Fibroblast of villous mesenchyme (primary cell): Measurements from ENCODE around the genes BLOC1S3, RTN2 and QPCTL.

DNA sequence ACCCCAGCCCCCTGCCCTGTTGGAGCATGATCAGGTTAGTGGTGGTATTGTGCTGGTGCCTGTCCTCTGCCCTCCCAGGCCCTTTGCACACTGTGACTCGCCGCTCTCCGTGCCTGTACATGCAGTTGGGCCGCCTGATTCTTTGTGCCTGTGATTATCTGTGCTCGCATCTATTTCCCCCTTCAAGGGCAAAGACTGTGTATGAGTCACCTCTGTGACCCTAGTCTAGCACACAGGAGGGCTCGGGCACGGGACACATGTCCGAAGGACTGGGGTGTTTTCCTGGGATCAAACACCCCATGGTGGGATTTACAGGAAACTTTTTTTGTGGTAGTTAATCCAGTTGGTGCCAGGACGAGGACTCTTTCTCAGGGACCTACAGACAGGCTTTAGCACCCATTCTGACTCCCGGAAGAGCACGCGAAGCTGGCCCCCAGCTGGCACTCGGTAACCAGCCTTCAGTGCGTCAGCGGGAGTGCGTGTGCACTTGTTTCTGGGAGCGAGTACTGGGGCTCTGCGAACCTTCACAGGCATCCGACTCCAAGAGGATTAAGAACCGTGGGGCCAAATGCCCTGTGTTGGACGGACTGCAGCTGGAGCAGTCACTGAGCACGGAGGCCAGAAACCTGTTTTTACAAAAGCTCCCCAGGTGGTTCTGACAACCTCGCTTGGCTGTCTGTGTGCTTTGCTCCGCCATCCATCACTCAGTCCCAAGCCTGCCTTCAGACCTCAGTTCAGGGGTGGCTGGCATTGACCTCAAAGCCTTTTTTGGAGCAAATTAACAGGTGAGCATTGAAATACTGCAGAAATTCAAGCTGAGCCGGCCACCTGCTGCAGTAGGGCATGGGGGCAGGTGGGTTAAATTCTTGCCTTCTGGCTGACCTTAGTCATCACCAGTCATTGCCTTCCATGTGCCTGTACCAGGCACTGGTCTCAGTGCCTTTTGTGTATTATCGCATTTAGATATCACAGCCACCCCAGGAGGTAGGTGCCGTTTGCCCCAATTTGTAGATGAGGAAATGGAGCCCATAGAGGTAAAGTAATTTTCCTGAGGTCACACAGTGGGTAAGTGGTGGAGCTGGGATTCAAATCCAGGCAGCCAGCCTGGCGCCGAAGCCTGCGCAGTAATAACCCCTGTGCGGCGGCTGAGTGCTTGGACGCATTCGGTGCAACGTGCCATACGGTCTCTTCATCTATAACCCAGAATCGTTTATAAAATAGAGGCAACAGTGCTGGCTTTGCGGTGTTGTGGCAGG is 6.9 kb downstream of the PPP1R37 start:
- CAGE, long polyA plus RNA = no peak

GRCh38 chr19:45103043-45103436 is 10.1 kb downstream of the PPP1R37 start:
- CAGE, long polyA plus RNA = no peak

GRCh38 chr19:45178700-45179156 is at the start of gene BLOC1S3:
Gene BLOC1S3, plus strand, starts transcription at chr19:45178784.
- CAGE, long polyA plus RNA = no peak

DNA sequence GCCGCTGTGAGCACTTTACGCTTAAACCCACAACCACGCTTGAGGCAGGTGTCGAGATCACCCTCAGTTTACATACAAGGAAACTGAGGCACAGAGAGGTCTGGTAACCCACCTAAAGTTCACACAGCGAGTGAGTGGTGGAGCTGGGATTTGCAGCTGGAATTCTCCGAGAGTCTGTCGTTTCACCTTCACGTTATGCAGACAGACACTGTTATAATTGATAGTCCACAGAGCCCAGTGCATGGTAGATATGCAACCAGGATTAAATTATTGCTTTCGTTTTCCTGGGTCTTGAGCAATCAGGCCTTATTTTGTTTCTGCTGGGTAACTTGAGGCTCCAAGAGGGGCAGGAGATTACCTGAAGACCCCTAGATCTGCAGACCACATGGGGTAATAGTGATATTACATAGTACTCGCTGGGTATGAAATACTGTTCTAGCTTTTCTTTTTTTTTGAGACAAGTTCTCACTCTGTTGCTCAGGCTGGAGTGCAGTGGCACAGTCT is 19.1 kb downstream of the MARK4 start:
- CAGE, long polyA plus RNA = no peak

DNA sequence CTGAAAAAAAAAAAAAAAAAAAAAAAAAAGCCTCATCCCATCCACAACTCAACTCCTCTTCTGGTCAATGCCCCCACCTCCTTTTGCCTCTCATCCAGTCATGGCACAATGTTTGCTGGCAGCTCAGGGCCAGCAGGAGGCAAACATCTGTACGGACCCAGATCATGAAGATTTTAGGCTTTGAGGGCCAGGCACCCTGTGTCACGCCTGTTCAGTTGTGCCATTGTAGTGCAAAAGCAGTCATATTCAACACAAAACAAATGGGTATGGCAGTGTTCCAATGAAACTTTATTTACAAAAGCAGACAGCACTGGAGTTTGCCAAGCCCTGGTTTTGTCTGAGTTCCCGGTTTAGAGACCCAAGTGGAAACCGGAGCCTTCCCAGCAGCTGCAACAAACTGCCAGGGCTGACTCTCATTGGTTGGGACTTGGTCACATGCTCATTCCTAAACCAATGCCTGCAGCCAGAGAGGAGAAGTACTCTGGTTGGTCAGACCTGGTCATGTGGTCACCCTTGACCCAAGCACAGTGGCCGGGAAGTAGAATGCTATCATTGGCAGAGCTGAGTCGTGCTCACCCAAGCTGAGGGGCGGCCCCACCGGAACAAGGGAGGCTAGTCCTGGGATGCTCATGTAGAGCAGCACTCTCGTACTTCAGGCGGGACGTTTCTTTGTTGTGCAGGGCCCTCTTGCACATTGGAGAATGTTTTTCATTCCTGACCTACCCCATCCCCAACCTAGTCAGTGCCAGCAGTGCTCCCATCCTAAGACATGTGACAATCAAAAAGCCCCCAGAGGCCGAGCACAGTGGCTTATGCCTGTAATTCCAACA is 22.1 kb downstream of the CKM start:
- CAGE, long polyA plus RNA = no peak

DNA sequence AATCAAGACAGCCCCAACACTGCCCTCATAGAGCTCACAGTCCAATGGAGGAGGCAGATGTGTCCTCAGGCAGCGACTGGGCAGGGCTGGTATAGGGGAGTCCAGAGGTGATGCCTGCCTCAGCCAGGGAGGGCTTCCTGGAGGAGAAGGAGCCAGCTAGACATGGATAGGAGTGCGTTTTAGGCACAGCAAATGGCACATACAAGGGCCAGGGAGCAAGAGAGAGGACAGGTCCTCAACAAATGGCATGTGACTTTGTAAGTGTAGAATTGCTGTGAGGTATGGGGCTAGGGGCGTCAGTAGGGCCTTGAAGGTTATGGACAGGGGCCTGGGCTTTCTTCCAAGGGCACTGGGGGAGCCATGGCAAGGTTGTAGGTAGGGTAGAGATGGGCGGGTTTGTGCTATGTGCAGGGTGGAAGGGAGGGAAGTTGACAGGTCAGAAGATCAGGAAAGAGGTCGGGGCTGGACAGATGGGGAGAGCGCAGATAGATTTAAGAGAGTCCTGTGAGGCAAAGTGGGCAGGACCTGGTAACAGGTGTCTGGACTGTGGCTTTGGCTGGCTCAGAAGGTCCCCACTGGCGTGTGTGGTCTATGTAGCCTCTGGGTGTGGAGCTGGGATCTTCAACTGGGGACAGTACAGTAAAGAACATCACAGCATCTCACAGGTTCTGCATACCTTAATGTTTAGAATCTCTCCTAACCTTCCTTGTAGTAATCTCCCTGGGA is 17.9 kb downstream of the CKM start:
- CAGE, long polyA plus RNA = no peak

GRCh38 chr19:45321566-45322143 is 1.0 kb downstream of the CKM start:
- CAGE, long polyA plus RNA = no peak

GRCh38 chr19:45423155-45423616 is 531 bp downstream of the ERCC1 start:
- CAGE, long polyA plus RNA = start-site peak on the minus strand at chr19:45423511-45423536, 31 and 133 reads in 2 replicates

DNA sequence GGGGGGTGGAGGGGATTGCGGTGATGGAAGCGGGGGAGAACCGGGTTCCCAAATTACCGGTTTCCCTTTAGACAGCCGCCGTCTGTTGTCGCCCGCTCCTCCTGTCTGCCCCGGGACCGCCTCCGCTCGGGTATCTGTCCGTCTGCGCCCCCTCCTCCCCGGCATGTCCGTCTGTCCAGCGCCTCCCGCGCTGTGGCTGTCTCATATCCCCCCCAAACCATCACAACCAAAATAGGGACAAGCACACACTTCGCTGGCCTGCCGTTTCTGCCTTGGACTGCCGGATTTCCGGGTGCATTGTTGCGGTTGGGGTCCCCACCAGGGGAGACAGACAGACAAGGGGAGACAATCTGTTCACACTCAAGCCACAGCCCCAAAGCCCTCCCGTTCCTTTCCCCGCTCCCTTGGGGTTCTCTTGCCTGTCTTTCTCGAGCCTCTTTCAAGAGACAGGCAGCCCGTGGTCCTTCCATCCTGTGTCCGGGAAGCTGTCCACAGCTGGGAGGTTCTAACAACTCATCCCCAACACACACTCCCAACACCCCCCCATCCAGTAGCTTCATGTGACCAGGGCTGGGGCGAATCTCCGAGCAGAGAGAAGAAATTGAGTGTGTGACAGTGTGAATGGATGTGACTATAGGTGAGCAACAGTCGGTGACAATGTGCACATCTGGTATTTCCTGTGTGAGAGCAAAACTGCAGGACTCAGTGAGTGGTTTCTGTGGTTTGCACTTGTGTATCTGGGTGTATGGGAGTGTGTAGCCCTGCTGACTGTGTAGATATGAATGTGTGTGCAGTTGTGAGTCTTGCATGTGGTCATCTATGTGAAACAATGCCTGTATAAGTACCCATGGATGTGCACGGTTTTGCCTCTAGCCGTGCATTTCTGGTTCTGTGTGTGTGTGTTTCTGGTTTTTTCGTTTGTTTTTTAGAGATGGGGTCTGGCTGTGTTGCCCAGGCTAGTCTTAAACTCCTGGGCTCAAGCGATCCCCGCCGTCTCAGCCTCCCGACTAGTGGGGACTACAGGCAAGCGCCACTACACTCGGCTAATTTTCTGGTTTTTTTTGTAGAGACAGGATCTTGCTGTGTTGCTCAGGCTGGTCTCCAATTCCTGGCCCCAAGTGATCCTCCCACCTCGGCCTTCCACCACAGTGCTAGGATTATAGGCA is 16.4 kb upstream of the FOSB start:
- CAGE, long polyA plus RNA = no peak

- CAGE, long polyA plus RNA = no peak
These were observed 1.5 kb downstream of the FOSB start for GRCh38 chr19:45469370-45469576.

DNA sequence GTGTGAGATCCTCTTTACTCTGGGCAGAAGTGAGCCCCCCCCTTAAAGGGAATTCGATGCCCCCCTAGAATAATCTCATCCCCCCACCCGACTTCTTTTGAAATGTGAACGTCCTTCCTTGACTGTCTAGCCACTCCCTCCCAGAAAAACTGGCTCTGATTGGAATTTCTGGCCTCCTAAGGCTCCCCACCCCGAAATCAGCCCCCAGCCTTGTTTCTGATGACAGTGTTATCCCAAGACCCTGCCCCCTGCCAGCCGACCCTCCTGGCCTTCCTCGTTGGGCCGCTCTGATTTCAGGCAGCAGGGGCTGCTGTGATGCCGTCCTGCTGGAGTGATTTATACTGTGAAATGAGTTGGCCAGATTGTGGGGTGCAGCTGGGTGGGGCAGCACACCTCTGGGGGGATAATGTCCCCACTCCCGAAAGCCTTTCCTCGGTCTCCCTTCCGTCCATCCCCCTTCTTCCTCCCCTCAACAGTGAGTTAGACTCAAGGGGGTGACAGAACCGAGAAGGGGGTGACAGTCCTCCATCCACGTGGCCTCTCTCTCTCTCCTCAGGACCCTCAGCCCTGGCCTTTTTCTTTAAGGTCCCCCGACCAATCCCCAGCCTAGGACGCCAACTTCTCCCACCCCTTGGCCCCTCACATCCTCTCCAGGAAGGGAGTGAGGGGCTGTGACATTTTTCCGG is 5.9 kb downstream of the FOSB start:
- CAGE, long polyA plus RNA = no peak

DNA sequence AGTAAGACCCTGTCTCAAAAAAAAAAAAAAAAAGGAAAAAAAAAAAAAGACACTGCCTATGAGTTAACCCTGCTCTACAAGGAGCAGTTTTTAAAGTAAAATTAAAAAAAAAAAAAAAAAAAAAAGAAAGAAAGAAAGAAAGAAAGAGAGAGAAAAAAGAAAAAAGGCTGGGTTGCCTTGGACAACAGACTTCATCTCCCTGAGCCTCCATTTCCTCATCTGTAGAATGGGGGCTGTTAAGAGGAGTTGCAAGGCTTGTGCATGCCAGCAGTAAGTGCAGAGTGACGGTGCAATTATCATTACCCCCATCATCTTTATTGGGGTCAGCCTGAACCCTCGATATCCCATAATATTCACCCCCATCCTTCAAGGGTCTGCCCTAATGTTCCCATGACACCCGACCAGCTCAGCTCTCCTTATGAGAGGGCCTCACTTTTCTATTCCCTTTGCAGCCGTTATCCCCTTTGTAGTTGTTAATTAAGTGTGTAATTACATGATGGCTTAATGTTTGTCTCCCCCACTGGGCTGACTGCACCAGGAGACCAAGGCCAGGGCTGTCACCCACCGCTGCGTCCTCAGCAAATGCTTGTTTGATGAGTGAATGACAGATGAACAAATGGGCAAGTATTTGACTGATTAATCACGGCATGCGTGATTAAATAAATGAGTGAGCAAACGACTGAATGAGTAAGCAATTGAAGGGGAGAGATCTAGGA is 10.0 kb downstream of the FOSB start:
- CAGE, long polyA plus RNA = no peak

DNA sequence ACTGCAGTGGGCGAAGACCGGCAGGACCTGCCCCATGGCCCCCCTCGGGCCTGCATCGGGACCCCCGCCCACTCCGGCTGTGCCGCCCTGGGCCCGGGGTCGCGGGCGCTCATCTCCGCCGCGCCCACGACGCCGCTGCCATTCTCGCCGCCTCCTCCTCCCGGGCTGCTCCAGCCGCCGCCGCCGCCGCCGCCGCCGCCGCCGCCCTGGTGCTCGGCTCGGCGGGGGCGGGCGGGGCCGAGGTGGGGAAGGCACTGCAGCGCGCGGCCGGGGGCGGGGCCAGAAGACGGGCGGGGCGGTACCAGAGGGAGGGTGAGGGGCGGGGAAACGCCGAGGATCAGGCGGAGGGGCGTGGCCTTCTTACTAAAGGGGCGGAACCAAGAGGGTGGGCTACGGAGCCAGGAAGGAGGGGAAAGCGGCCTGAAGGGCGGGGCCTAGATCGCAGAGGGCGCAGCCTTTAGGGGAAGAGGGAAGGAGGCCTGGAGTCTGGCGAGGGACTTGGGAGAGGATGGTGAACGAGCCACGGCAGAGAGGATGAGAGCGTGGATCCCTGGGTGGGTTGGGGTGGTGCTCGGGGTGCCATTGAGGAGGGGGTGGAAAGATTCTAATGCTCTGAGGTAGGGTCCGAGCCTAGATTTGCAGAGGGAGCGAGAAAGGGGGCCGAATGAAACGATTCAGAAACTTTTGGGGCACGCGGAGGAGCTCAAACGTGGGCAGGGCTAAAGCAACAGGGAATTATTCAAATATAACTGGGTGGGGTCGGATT is at the start of gene RTN2:
RTN2 (minus strand) TSS at position 258 of the 766 bp plus-strand sequence.
- CAGE, long polyA plus RNA = no peak

- CAGE, long polyA plus RNA = no peak
These were observed 20.7 kb downstream of the VASP start for GRCh38 chr19:45527701-45528679.

DNA sequence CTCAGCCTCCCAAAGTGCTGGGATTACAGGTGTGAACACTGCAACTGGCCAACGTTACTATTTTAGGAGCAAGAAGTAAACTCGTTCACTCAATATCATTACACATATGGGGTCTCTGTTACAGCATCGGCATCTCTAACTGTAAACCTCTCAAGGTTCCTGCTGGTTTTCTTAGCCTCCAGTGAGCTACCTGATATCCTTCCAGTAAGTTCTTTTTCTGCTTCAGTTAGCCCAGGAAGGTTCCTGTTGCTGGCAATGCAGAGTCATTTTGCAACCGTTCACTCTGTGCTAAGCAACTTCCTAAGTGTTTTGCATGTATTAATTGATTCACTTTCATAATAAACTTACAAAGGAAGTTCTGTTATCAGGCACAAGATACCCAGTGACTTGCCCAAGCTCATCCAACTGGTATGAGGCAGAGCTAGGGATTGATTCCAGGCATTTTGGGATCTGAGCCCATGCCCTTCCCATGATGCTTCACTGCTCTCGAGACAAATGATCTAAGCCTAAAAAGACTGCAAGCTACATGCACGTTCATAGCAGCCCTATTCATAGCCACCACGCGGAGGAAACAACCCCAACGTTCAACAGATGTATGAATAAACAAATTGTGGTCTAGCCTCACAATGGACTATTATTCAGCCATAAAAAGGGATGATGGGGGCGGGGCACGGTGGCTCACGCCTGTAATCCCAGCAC is 36.6 kb downstream of the VASP start:
- CAGE, long polyA plus RNA = no peak

DNA sequence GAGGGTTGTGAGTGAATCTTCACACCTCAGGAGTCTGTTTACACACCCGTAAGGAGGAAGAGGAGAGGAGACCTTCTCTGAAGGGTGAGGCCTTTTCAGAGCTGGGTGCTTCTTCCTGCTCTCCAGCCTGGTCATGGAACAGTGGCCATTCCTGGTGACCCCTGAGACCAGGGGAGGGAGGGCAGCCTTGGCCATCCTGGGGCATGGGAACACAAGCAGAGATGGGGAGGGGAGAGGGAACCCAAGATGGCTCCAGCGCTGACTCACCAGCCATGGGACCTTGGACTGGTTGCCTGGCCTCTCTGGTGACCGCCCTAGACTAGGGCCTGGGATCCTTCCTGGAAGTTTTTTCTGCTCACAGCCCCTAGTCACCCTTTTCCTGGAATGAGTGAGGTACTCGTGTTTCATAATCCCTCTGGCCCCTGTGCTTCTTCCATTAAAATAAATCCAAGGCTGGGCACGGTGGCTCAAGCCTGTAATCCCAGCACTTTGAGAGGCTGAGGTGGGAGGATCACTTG is 3.2 kb upstream of the OPA3 start:
- CAGE, long polyA plus RNA = no peak

DNA sequence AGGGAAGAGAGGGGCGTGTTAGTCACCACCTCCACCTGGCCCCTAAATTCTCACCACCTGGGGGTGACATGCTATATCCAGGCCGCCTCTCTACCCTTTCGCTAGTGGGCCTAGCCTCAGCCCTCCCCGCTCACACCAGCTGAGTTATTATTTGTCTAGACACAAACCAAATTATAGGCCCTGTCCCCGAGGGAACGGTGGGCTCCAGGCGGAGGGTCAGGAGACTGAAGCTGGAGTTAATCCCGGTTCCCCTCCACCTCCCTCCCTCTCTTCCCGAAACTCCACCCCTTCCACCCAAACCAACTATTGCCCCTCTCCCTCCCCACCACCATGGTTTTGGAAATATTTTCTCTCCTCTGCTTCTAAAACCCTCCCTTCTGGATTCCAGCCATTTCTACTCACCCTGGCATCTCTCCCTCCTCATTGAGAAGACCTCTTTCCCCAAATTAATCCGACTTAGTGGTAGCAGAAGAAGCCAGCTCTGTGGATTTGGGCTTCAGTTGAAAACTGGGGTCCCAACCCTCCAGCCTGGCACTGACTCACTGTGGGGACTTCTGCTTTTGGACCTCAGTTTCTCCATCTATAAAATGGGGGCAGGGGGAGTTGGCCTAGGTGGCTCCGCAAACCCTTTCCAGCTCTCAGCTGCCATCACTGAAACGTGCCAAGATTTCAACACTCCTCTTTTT is 1.7 kb downstream of the GPR4 start:
- CAGE, long polyA plus RNA = no peak

DNA sequence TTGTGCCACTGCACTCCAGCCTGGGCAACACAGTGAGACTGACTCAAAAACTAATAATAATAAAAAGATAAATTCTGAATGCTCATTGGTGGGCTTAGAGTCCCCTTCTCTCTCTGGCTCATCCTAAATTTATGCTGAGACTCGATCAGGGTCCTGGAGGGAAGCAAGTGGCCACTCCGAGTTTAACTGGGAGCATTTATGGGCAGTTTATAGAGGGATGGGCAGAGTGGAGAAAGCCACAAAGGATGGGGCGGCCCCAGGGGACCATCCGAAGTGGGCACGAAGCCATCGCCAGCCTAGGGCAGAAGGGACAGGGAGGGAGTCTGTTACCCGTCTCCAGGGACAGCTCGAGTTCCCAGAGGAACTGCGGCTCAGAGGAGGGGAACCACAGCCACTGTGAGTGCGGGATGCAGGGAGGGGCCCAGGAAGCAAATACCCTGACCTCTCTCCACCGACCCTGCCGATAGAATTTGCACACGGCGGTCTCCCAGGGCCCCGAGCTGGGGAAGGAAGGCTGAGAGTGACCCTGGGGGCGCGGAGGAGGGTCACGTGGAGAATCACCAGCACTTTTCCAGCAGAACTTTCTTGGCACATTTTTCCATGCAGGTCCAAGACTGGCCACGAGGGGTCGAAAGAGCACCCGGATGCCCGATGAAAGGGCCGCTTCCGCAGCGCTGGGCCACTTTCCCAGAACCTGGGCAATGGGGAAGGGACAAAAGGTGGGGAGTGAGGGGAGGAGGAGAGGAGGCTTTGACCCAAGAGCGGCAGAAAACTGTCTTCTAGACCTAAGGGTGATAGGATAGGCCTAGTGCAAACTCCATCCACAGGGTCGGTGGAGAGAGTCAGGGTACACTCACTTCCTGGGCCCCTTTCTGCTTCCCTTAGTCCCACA is 5.0 kb upstream of the GPR4 start:
- CAGE, long polyA plus RNA = no peak

- CAGE, long polyA plus RNA = no peak
These were observed at the start of gene QPCTL for GRCh38 chr19:45692138-45693310. Gene QPCTL, plus strand, starts transcription at chr19:45692666.

- CAGE, long polyA plus RNA = no peak
These were observed 4.3 kb downstream of the SIX5 start for GRCh38 chr19:45764650-45765311.